SP-49 (cell line): ENCODE measurements around a stretch of chr2.

GRCh38 chr2:23492697-23493435, 107.9 kb downstream of the KLHL29 start:
- PRO-cap: no peak

DNA sequence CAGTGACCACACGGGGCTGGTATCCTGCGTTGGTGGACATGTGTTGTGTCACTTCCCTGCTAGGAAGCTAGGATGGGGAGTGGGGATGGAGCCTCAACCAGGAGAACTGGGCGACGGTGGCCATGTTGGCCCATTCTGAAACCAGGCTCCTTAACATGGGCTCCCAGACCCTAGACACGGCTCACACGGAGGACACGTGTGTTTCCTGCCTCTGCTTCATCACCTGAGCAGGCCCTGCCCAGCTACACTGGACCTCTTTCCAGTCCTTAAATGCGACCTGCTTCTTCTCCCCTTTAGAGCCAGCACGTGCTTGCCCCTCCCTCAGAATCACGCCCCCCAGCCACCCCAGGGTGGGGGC, 142.0 kb downstream of the KLHL29 start:
- PRO-cap: no peak

- PRO-cap: no peak
Observed at GRCh38 chr2:23593719-23594722, 209.0 kb downstream of the KLHL29 start.

GRCh38 chr2:23595136-23595666, 210.2 kb downstream of the KLHL29 start:
- PRO-cap: no peak

- PRO-cap: no peak
Observed at GRCh38 chr2:23669938-23670455, 256.9 kb downstream of the ATAD2B start.

DNA sequence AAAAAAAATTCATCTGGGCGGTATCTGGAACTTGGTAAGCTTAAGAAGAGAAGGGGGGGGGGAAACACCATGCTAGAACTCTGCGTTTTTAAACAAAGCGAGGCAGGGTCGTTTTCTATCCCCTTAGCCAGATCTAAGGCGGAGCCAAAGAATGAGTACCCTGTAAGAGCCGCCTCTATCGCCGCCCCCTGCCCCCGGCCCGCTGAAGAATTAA, 566 bp upstream of the ATAD2B start:
- PRO-cap: bidirectional peak, plus-strand start at position 63 of the sequence, minus-strand start outside the sequence

GRCh38 chr2:23927796-23928240, 895 bp upstream of the ATAD2B start:
- PRO-cap: no peak

- PRO-cap: no peak
Observed at GRCh38 chr2:24018353-24018897, 8.5 kb downstream of the MFSD2B start.

DNA sequence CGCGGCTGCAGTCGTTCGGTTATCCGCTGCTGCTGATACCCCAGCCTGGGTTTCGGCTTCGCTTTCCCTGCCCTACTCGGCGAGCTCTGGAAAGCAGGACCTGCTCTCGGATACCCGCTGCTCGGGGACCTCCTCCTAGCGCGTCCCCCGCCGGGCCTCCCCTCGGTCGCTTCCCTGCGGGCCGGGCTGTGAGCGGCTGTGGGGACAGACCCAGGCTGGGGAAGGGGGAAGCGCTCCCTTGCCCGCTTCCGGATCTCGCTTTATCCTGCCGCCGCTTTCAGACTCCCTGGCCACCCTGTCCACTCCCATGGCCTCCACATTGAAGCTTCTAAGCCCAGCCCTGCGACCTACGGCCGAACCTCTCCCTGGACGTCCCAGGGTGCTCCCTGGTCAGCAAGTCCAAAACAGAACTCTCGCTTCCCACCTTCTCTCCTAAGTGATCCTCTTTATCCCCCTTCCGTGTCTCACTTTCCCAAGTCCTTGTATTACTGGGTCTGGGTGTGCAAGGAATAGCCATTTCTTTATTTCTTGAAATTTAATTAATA, 701 bp downstream of the FKBP1B start:
- PRO-cap: no peak

- PRO-cap: no peak
Observed at GRCh38 chr2:24077121-24077245, 857 bp upstream of the SF3B6 start.

GRCh38 chr2:24083101-24083675, 1.4 kb downstream of the TP53I3 start:
- PRO-cap: no peak

DNA sequence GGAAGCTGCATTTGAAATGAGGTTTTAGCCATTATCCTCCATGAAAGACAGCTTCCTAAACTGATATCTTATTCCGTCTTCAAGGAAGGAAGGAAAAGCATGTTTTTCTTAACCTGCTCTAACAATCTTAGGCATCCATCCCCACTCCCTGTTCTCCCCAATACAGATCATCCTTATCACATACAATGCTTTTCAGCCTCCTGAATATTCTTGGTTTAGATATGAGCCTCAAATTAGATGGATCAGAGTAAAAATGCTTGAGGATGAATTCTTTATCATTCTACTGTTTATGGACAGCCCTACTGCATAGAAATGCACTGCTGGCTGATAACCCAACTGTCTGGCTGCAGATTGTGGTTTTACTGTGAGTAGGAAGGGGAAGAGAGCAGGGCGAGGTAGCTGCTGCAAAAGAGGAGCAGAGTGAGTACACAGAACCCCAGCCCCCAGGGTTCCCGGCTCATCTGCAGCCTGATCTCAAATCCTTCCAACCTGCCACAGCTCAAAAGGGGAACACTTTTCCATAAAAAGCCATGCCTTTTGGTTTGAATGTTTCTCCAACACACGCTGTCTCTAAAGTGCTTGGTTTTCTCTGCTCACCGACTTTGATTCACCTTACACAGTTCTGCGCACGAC, 29.4 kb upstream of the NCOA1 start:
- PRO-cap: no peak

GRCh38 chr2:24492206-24492994, 1.3 kb downstream of the NCOA1 start:
- PRO-cap: no peak

- PRO-cap: no peak
Observed at GRCh38 chr2:24542973-24543800, 52.1 kb downstream of the NCOA1 start.

GRCh38 chr2:24613035-24613545, 122.0 kb downstream of the NCOA1 start:
- PRO-cap: no peak

DNA sequence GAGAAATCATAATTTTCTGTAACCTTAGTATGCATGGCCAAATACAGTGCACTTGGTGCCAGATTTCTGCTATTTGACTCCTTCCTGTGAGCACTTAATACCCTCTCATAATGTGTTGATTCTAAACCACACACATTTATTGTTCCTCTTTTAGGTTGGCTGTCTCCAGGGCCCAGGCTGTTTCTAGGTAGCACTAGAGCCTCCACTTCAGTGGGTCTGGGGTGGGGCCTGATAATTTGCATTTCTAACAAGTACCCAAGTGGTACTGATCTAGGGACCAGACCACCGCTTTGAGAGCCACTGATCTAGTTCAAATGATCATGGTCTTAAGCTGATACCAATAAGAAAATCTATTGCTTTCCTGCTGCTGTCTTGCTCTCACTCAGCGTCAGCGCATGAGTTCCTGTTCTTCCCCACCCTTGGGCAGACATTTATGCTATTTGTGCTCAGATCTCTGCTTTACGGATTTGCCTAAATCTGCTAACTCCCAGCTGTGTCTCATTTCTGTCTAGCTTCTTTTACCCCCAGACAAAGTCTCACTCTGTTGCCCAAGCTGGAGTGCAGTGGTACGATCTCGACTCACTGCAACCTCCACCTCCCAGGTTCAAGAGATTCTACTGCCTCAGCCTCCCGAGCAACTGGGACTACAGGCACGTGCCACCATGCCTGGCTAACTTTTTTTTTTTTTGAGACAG, 7.3 kb downstream of the PTRHD1 start:
- PRO-cap: no peak

DNA sequence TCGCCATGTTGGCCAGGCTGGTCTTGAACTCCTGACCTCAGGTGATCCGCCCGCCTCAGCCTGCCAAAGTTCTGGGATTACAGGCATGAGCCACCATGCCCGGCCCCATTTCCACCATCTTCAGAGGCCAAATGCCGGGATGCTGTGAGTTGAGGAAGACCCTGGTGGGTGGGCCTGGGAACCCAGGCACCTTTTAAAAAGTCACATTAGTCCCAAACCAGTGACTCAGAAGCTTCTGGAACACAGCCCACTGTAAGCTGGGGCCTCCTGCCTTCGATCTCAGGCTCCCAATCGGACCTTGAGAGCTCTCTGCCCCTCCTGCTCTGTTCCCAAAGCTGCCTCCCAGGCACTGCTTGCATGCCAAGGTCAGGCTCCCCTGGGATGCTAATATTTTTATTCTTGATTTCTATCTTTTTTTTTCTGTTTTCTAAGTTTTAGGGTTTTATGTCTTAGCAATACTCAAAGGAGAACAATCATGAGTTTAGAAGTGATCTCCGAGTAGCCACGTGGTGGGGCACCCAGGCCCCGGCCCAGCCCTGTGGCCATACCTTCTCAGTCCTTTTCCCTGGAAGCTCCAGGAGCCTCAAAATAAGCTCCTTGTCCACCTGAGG, 4.2 kb downstream of the ADCY3 start:
- PRO-cap: no peak

- PRO-cap: no peak
Observed at GRCh38 chr2:24916942-24917582, 3.0 kb downstream of the ADCY3 start.

DNA sequence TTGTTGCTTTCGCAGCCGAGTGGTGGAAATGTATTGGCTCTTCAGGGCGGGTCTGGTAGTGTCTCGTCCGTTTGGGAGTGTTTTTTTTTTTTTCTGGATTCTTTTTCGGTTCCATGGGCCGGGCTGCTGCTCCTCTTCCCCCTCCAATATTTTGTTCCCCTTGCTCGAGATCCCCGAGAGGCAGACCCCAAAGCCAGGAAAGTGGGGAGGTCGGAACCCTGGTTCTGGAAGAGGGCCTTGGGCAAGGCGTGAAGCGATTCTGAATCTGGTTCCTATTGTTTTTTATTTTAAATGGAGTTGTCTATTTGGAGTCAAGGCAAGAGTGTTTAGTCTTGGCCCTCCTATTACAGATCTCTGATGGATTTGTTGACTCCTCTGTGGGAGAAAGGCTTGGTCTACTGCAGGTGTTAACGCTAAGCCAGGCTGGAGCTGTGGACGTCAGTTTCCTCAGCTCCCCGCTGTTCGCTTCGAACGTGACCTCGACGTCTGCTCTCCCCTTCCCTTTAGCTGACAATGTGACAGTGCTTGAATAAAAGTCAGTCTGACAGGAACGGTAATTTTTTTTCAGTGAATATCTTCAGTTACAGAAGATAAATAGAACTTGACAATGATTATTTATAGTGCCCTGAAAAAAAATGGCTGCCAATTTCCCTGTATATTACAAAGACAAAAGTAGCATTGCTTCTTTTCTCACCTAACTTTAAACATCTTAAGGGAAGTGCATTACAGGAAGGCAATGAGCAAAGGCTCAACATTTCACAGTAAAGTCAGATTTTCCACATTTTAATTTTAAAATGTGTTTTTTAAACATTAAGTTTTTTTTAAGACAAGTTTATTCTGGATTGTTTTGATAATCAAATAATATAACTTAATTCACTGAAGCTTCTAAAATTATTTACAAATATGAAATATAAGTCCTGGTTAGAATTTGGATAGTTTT, 791 bp upstream of the DNAJC27 start:
- PRO-cap: no peak

DNA sequence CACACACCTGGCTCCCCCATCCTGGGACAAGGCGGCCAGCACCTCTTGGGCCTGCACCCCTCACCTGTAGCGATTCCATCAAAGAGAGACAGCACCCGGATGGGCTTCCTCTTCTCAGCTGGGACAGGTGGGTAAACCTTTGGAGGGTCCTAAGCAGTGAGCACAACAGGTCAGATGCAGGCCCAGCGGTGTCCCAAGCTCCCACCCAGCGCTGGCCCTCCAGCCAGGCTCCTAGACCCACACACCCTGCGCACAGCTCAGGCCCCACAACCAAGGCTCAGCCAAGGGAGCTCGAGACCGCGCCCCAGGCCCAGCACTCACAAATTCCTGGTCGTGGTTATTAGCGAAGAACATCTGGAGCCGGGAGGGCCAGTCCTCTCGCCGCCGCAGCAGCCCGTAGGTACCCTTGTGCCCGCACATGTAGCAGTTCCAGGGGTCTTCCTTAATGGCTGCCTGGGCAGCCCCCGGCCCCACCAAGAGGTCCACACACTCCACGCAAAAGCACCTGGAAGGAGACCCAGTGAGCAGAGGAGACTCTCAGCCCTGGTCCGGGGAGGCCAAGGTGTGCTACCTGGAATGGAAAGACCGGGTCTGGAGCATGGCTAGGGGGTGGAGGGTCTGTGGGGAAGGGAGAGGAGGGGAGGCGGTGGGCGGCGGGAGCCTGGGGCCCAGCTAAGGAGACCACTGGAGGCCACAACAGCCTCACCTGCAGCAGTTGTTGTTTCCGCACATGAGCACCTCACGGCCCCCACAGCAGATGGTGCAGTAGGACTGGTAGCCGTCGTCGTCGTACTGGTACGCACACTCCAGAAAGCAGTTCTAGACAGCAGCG, 75.7 kb upstream of the POMC start:
- PRO-cap: no peak